AG10803 (cell line): Measurements from ENCODE around the gene CDK9.

GRCh38 chr9:127721337-127721897 lies 5.5 kb downstream of the TTC16 start:
- RRBS, result no CpG with 5 or more reads among the region's 15 CpGs

- RRBS, result 37% methylated on average over 1 of the region's 33 CpGs
Observed at GRCh38 chr9:127741678-127742271, 6.7 kb upstream of the TOR2A start.

DNA sequence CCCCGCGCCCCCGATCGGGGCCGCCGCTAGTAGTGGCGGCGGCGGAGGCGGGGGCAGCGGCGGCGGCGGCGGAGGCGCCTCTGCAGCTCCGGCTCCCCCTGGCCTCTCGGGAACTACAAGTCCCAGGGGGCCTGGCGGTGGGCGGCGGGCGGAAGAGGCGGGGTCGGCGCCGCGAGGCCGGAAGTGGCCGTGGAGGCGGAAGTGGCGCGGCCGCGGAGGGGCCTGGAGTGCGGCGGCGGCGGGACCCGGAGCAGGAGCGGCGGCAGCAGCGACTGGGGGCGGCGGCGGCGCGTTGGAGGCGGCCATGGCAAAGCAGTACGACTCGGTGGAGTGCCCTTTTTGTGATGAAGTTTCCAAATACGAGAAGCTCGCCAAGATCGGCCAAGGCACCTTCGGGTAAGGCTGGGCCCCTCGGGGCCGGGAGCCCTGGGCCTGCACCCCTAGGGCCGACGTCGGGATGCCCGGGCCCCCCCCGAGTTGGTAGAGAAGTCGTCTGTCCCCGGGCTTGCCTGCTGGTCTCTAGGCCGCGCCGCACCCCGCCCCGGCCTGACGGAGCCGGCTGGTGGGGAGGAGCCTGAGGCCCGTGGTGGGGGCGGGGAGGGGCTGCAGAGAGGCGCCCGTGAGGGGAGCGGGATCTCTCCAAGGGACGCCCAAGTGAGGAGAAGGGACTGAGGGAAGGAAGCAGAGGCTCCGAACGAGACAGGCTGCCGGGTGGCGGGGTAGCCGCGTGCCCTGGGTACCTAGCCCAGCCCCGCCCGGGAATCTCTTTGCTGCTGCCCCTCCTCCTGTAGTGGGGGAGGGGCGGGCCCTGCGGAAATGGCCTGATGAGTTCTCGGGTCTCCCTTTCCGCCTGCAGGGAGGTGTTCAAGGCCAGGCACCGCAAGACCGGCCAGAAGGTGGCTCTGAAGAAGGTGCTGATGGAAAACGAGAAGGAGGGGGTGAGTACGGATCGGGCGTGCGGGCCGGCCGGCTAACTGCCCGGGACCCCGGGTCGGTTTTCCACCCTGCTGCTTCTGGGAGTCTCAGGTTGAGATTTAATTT lies at the start of gene CDK9:
Gene CDK9 (plus strand): TSS at position 190 of the 1,041 bp plus-strand sequence.
- RRBS, result 2% methylated on average over 58 of the region's 100 CpGs

DNA sequence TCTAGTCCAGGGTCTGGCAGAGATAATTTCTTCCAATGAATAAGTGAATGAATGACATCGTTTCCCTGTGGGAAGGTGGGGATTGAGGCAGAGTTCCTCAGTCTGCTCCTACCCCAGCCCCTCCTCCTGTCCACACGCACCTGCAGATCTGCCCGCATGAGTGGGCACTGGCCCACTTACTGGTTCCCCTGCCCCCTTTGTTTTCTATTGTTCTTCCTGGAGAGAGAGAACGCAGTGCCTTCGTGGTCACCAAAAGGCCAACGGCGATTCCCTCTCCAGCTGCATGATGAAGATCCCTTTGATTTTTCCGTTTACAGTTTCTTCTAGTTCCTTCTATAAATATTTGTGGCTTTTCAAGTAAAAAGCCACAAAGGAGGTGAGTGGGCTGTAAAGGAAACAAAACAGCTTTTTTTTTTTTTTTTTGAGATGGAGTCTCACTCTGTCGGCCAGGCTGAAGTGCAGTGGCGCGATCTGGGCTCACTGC lies 5.8 kb upstream of the FPGS start:
- RRBS, result no CpG with 5 or more reads among the region's 11 CpGs

- RRBS, result no CpG with 5 or more reads among the region's 12 CpGs
Observed at GRCh38 chr9:127818277-127818780, 15.6 kb downstream of the FPGS start.

GRCh38 chr9:127853654-127853903 lies 879 bp downstream of the ENG start:
- RRBS, result no CpG with 5 or more reads among the region's 3 CpGs

GRCh38 chr9:127867517-127868127 lies 9.9 kb downstream of the AK1 start:
- RRBS, result 93% methylated on average over 8 of the region's 23 CpGs

DNA sequence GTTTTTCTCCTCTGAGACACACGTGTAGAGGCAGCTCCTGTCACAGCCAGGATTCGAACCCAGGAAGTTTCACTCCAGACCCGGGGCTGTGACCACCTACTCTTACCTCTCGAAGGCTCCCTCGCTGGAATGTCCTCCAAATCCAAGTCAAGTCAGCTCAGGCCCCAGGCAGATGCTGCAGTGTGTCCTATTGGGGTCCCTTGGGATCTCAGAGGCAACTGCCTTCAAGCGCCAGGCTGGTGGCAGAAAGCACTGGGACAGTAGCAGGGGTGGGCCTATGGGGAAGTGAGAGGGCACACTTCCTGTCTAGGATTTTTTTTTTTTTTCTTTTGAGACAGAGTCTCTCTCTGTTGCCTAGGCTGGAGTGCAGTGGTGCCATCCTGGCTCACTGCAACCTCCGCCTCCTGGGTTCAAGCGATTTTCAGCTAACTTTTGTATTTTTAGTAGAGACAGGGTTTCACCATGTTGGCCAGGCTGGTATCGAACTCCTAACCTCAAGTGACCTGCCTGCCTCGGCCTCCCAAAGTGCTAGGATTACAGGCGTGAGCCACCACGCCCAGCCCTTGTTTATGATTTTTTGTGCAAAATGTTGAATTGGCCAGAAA lies 876 bp upstream of the ST6GALNAC4 start:
- RRBS, result no CpG with 5 or more reads among the region's 12 CpGs

- RRBS, result 49% methylated on average over 3 of the region's 18 CpGs
Observed at GRCh38 chr9:127940968-127941907, 3.6 kb upstream of the DPM2 start.

- RRBS, result no CpG with 5 or more reads among the region's 13 CpGs
Observed at GRCh38 chr9:127948095-127948993, 10.7 kb upstream of the DPM2 start.

- RRBS, result no CpG with 5 or more reads among the region's 5 CpGs
Observed at GRCh38 chr9:127959265-127959919, 21.4 kb downstream of the EEIG1 start.

GRCh38 chr9:127966342-127967013 lies 14.3 kb downstream of the EEIG1 start:
- RRBS, result no CpG with 5 or more reads among the region's 10 CpGs

GRCh38 chr9:127987046-127987726 lies 6.4 kb upstream of the EEIG1 start:
- RRBS, result no CpG with 5 or more reads among the region's 10 CpGs

DNA sequence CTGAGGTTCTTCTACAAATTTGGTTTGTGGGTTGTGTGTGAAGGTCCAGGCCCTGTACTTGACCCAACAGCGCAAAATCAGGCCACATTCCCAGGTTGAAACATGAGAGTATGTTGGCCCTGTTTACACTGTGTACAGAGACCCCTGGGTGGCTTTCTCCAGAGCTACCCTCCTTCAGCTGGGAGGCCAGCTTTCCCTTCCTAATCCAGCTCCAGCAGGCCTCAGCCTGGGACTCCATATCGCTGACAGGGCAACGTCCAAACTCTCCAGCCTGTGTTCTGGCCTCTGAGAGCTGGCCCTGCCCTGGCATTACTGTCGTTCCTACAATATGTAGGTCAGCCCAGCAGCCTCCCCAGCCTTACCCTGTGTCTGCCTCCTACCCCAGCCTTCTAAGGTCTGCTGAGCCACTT lies 8.2 kb upstream of the EEIG1 start:
- RRBS, result no CpG with 5 or more reads among the region's 4 CpGs

- RRBS, result 4% methylated on average over 8 of the region's 32 CpGs
Observed at GRCh38 chr9:128098166-128099196, 29.0 kb downstream of the PTGES2 start.

DNA sequence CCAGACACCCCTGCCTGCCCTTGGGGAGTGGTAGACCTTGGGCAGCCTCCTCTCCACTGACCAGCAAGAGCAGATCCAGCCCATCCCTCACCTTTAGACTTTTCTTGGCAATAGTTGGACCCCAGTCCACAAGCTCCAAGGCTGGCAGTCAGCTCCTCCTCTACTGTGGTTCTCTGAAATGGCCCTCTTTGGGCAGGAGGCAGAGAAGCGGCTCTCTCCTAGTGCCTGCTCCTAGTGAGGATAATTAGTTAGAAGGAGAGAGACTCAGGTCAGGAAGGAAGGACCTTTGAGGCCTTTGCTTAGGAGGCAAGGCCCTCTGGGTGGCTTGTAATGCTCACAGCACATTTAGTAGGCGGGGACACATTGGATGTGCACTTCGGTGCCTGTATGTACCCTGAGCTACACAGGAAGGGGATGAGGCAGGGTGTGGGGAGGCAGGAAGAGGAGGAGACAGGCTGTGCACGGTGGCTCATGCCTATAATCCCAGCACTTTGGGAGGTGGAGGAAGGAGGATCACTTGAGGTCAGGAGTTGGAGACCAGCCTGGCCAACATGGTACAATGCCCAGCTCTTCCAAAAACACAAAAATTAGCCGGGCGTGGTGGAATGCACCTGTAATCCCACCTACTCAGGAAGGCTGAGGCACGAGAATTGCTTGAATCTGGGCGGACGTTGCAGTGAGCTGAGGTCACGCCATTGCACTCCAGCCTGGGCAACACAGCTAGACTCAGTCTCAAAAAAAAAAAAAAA lies 7.2 kb upstream of the LCN2 start:
- RRBS, result no CpG with 5 or more reads among the region's 10 CpGs

- RRBS, result no CpG with 5 or more reads among the region's 21 CpGs
Observed at GRCh38 chr9:128161838-128162864, 2.1 kb downstream of the BBLN start.

GRCh38 chr9:128218458-128219186 lies 15.4 kb downstream of the DNM1 start:
- RRBS, result no CpG with 5 or more reads among the region's 43 CpGs

- RRBS, result no CpG with 5 or more reads among the region's 84 CpGs
Observed at GRCh38 chr9:128249665-128250841, 25.8 kb downstream of the GOLGA2 start.

- RRBS, result 97% methylated on average over 1 of the region's 29 CpGs
Observed at GRCh38 chr9:128254041-128254896, 21.5 kb downstream of the GOLGA2 start.